GM19239 (cell line): ENCODE measurements around a stretch of chr3.

DNA sequence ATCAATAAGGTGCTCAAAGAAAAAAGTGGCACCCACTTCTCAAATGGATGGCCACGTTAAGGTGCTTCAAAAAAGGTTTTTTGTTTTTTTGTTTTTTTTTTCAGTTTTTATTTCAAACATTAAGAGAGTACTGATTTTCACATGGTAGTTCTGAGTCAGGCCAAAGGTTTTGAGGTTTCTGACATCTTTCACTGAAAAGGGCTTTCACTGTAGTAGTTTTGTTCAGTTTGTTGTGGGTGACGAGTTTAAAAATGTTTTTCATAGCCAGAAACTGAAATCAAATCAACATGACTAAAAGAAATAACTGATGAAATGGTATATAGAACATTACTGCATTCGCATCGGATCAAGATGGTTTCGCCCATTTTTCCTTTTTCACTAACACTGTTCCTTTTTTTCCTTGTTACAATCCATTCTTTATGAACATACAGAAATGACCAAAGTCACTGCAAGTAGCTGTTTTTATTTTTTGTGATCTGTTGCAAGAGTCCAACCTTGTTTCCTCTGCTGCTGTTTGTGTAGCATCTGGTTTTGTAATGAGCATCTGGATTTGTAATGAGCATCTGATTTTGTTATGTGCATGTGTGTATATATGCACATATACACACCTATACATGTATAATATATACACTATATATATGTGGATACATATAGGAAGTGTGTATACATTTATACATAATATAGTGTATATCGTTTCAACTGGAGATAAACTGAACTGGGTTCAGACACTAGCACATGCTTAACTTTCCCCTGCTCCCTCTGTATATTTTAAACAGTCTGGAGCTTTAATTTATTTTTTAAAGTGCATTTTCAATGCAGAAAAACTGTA is 22.3 kb downstream of the TIGIT start:
- RRBS, result no CpG with 5 or more reads among the region's 6 CpGs

GRCh38 chr3:114410948-114412234 is 117.6 kb downstream of the TIGIT start:
- RRBS, result no CpG with 5 or more reads among the region's 9 CpGs

DNA sequence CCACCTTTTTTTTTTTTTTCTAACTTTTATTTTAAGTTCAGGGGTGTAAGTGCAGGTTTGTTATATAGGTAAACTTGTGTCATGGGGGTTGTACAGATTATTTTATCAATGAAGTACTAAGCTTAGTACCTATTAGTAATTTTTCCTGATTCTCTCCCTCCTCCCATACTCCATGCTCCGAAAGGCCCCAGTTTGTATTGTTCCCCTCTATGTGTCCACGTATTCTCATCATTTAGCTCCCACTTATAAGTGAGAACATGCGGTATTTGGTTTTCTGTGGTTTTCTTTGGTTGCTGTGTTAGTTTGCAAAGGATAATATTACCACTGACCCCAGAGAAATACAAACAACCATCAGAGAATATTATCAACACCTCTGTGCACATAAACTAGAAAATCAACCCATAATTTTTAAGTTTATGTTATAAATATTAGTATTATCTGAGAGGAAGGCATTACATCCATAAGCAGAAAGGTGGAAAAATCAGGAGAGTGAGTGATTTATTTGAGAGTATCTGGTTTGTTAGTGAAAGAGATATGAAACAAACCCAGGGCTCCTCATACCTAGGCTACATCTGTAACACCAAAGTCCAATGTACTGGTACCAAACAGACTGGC is 246.2 kb downstream of the TIGIT start:
- RRBS, result no CpG with 5 or more reads among the region's 3 CpGs

GRCh38 chr3:114623228-114623621 is 329.4 kb downstream of the TIGIT start:
- RRBS, result no CpG with 5 or more reads among the region's 4 CpGs

DNA sequence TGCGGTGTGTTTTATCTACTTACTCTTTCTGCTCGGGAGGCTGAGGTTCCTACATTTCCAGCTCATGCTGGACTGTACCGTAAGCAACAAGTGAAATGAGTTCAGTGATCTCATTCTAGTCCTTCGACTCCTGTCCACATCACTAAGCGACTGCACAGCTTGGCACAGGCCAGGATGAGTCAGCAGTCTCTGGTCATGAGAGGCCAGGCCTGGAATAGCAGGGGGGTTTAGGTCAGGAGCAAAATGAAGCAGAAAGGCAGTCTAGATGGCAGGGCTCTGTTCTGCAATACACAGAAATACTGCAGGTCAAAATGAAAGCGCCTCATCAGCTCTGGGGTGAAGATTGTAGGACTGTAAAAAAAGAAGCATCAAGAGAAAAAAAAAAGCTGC is 331.0 kb downstream of the TIGIT start:
- RRBS, result no CpG with 5 or more reads among the region's 6 CpGs

- RRBS, result no CpG with 5 or more reads among the region's 1 CpG
Measured at GRCh38 chr3:114709002-114709568, 415.3 kb downstream of the TIGIT start.

DNA sequence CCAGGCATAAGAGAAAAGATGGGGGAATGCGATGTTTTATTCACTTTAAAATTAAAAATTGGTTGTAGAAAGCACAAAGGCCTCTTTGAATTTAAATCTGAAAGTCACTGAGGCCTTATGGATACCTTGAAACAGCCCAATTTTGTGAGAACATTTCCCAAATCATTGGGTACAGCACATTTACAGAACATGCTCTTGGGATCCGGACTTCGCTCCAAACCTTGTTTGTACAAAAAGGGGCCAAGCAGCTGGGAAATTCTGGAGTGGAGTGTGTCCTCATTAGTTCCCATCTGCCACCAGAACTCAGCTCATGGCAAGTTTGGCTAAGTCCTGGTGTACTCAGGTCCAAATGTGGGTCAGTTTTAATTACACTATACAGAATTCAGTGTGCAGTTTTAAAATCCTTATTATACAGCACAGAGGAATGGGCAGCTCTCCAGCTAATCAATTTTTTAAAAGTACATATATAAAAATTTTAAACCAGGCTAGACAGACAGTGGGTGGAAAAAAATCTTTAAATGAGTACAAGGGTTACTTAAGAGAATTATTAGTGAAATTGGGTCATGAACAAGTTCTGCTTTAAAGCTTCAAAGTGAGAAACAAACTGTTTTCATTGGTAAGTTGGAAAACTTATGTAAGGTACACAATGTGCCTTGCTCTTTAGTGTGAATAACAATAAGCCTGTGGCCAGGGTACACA is 254.1 kb downstream of the ZBTB20 start:
- RRBS, result no CpG with 5 or more reads among the region's 3 CpGs

DNA sequence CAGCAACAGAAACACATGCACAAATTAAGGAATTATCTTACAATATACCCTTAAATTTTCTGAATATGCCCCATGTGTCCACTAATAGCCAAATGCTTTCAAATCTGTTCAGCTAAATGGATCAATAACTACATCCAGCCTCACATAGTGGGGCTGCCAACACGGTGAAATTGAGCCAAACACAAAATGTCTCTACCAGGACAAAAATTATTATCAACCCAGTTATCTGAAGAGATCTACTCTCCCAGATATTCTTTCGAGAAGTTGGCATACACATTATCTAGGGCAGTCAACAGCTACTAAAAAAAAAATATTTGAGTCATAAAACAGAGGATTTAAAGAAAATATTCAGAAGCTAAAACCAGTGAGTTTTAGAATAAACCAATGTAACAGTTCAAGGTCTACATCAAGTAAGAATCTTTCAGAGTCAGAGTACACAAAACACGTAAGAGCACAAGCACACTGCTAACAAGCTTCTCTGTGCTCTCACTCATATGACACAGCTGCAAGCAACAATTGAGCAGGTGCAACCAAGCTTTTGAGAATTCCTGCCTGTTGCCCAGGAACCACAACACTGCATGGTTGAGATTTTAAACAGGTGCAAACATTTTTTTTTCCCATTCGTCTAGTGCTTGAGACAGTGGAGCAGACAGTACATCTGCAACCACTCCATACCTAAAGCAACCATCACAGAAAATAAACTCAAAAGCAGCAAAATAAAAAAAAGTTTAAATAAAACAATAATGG is 247.7 kb downstream of the ZBTB20 start:
- RRBS, result no CpG with 5 or more reads among the region's 4 CpGs

- RRBS, result no CpG with 5 or more reads among the region's 2 CpGs
Measured at GRCh38 chr3:114984127-114984747, 162.9 kb downstream of the ZBTB20 start.

DNA sequence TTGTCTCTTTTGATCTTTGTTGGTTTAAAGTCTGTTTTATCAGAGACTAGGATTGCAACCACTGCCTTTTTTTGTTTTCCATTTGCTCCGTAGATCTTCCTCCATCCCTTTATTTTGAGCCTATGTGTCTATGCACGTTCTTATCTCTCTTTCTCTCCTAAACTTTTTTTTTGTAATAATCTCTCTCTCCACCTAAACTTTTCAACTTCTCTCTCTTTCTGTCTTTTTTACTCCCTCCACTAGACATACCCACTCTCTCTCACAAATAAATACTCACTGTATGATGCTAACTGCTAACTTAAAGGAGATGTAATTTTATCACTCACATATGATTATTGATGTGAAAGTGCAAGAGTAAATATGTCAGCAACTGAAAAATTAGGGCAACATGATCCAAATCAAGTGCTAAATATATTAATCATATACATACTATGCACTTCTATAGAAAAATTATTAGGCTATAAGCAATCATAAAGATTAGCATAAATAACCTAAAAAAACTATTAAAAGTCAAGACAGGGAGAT is 155.2 kb downstream of the ZBTB20 start:
- RRBS, result no CpG with 5 or more reads among the region's 2 CpGs

DNA sequence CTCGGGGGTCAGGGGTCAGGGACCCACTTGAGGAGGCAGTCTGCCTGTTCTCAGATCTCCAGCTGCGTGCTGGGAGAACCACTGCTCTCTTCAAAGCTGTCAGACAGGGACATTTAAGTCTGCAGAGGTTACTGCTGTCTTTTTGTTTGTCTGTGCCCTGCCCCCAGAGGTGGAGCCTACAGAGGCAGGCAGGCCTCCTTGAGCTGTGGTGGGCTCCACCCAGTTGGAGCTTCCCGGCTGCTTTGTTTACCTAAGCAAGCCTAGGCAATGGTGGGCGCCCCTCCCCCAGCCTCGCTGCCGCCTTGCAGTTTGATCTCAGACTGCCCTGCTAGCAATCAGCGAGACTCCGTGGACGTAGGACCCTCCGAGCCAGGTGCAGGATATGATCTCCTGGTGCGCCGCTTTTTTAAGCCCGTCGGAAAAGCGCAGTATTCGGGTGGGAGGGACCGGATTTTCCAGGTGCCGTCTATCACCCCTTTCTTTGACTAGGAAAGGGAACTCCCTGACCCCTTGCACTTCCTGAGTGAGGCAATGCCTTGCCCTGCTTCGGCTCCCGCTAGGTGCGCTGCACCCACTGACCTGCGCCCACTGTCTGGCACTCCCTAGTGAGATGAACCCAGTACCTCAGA is 170.8 kb upstream of the ZBTB20 start:
- RRBS, result no CpG with 5 or more reads among the region's 22 CpGs

DNA sequence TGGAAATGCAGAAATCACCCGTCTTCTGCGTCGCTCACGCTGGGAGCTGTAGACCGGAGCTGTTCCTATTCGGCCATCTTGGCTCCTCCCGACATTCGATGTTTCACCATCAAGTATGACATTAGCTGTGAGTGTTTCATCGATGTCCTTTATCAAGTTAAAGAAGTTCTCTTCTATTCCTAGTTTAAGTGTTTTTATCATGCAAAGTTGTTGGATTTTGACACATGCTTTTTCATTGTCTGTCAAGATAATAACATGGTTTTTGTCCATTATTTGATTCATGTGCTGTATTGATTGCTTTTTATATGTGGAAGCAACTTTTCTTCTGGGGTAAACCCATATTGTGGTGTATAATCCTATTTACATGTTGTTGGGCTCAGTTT is 171.3 kb upstream of the ZBTB20 start:
- RRBS, result no CpG with 5 or more reads among the region's 9 CpGs

- RRBS, result no CpG with 5 or more reads among the region's 6 CpGs
Measured at GRCh38 chr3:116359741-116360068, 85.6 kb downstream of the LSAMP start.

DNA sequence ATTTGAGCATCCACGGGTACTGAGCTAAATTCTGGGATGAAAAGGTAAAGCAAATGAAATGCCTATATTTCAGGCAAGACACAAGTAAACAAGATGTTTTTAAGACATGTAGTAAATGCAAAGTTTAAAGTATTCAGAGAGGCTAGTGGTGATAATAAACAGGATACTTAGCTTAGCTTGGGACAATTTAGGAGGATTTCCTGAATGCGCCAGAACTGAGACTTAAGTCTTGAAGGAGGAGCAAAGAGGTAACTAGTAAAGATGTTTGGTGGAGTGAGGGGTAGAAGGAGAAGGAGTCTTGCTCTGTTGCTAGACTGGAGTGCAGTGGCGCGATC is 11.0 kb downstream of the LSAMP start:
- RRBS, result no CpG with 5 or more reads among the region's 4 CpGs

GRCh38 chr3:116952223-116952725 is 507.0 kb upstream of the LSAMP start:
- RRBS, result no CpG with 5 or more reads among the region's 2 CpGs

- RRBS, result no CpG with 5 or more reads among the region's 3 CpGs
Measured at GRCh38 chr3:117218696-117219054, 773.4 kb upstream of the LSAMP start.

- RRBS, result no CpG with 5 or more reads among the region's 2 CpGs
Measured at GRCh38 chr3:117276703-117277122, 831.4 kb upstream of the LSAMP start.

GRCh38 chr3:118987262-118987922 is 47.3 kb downstream of the IGSF11 start:
- RRBS, result no CpG with 5 or more reads among the region's 3 CpGs

DNA sequence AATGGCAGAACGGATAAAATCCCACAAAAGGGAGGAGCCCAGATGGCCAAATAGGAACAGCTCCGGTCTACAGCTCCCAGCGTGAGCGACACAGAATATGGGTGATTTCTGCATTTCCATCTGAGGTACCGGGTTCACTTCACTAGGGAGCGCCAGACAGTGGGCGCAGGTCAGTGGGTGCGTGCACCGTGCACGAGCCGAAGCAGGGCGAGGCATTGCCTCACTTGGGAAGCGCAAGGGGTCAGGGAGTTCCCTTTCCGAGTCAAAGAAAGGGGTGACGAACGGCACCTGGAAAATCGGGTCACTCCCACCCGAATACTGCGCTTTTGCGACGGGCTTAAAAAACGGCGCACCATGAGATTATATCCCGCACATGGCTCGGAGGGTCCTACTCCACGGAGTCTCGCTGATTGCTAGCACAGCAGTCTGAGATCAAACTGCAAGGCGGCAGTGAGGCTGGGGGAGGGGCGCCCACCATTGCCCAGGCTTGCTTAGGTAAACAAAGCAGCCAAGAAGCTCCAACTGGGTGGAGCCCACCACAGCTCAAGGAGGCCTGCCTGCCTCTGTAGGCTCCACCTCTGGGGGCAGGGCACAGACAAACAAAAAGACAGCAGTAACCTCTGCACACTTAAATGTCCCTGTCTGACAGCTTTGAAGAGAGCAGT is 10.6 kb upstream of the IGSF11 start:
- RRBS, result no CpG with 5 or more reads among the region's 29 CpGs

DNA sequence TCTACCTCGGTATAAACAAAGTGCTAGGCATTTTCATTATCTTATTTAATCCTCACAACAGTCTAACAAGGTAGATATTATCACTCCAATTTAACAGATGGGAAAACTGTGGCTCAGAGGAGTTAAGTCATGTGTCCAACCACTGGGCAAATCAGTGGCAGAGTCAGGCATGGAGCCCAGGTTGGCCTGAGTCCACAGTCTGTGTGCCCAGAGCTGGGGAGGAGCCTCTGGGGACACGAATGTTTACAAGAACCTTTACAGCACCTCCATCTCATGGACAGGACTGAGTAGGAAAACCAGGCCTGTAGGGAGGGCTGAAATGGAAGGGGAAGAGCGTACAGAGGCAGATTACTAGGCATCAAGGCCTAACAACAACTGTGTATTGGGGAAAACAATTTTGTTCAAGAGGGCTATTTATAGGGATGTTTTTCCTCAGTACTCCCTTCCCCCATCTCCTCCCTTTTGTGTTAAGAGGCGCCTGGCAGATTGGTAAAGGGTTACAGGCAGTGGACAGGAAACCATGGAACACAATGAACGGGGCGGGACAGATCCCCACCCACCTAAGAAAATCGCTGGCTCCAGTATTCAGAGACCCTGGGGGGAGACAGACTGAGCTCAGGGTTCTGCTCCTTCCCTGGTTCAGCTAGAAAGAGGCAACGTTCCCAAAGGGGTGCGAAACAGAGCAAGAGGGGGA is 15.1 kb upstream of the ARHGAP31 start:
- RRBS, result no CpG with 5 or more reads among the region's 9 CpGs